Ascending aorta (tissue), 1 donor: ENCODE measurements around the genes MEIS1, CNRIP1 and APLF.

DNA sequence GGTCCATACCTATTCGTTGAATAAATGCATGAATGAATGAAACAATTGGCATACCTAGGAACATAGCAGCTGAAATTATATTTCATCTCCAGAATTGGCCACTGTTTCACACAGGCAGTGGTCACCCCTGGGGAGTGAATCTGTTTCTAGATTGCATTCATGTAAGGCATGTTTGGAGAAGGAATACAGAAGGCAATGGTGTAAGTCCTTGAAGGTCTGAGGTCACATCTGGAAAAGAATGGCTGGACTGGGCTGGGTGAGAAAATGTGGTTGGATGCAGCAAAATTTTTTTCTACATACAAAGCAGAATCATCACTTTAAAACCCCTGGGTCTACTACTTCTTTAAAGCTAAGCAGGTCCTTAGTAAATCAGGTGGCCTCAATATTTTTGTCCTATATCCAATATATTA, 393.5 kb upstream of the SPRED2 start:
- PRO-cap, result no peak

- PRO-cap, result bidirectional peak, plus-strand start at chr2:66435169, minus-strand start at chr2:66434807
Measured at GRCh38 chr2:66434891-66436133, at the start of gene MEIS1. MEIS1 (plus strand) TSS chr2:66435125.

DNA sequence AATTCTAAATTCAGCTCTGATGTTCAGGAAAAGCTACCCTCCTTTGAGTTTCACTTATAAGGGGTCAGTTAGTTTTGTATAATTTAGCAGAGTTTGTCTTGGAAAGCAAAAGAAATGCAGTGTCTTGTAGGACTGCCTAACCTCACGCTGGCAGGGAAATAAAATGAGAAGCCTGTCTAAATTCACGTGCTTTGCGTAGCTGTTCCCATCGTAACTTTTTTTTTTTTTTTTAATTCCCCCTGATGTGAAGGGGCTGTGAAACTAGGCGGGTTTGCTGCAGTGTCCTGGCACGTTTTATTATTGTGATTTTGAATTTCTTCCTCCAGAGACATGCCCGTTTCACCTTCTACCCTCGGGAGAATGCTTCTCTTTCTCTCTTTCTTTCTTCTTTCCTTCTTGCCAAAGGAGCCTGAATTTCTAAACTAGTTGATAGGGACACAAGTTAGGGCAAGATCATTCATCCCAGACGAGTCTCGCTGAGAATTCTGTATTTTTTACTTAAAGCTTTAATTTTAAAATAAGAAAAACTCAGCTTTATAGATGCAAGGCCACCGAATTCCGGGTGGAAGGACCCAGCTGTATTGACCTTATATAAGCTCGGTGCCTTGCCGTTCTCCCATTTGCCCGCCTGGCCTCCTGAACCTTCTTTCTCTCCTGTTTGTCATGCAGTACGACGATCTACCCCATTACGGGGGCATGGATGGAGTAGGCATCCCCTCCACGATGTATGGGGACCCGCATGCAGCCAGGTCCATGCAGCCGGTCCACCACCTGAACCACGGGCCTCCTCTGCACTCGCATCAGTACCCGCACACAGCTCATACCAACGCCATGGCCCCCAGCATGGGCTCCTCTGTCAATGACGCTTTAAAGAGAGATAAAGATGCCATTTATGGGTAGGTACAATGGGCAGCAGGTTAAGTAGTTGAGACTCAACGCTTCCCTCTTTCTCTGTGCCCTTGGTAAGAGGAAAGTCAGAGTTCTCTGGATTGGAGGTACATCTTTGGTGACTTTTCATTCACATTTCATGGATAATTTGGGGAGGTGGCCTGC, 2.5 kb downstream of the MEIS1 start:
- PRO-cap, result no peak

DNA sequence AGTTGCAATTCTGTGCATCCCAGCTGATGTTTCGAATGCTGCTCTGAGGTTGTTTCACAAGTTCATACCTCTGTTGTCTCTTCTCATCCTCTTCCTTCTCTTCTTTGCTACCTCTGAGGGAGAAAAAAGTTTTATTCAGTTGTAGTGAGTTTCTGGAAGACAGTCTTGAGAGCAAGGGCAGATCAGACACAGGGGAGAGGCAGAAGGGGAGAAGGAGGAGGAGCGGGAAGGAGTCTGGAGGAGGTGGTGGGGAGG, 6.7 kb downstream of the MEIS1 start:
- PRO-cap, result no peak

GRCh38 chr2:66447612-66448145, 12.8 kb downstream of the MEIS1 start:
- PRO-cap, result no peak

GRCh38 chr2:66561875-66562561, 127.1 kb downstream of the MEIS1 start:
- PRO-cap, result no peak

- PRO-cap, result unidirectional peak, minus-strand start at chr2:66577795
Measured at GRCh38 chr2:66577485-66578058, 142.6 kb downstream of the MEIS1 start.

DNA sequence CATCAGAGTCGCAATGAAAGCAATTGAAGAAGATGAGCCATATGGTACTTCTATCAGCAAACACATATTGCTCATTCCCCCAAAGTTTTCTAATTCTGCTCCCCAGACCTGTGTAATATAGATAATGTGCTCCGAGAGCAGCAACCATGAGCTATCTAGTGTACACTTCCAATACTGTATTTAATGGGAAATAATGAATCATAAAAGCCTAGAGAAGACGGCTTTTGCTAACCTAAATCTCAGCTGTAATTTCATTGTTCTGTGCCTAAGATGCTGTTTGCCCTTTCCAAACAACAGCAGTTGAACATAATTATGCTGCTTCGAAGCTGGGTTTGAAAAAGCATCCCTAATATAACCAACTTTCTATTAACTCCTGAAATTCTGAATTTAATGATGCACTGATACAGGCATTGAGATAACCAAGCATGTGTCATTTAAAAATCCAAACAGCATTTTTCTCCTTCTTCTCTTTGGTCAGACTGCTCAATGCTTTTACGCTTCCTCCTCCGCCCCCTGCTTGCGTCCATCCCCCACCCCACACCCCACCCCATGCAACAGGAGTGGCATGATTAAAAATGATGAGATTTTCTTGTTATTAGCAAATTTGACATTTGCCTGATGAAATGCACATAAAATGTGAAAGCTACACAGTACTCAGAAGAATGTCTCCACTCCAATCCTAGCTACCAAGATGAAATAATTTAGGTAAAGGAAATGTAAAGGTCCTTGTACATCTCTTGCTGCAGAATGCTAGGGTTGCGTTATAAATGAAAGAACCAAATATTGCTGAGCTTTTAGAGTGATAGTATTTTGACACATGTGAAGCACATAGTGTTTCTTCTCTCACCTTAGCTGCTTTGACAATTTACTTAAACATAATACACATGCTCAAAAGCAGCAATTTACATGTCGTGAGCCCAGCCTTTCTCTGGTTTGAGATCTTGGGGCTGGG, 263.6 kb downstream of the MEIS1 start:
- PRO-cap, result no peak

- PRO-cap, result no peak
Measured at GRCh38 chr2:67243277-67243666, 153.9 kb upstream of the ETAA1 start.

DNA sequence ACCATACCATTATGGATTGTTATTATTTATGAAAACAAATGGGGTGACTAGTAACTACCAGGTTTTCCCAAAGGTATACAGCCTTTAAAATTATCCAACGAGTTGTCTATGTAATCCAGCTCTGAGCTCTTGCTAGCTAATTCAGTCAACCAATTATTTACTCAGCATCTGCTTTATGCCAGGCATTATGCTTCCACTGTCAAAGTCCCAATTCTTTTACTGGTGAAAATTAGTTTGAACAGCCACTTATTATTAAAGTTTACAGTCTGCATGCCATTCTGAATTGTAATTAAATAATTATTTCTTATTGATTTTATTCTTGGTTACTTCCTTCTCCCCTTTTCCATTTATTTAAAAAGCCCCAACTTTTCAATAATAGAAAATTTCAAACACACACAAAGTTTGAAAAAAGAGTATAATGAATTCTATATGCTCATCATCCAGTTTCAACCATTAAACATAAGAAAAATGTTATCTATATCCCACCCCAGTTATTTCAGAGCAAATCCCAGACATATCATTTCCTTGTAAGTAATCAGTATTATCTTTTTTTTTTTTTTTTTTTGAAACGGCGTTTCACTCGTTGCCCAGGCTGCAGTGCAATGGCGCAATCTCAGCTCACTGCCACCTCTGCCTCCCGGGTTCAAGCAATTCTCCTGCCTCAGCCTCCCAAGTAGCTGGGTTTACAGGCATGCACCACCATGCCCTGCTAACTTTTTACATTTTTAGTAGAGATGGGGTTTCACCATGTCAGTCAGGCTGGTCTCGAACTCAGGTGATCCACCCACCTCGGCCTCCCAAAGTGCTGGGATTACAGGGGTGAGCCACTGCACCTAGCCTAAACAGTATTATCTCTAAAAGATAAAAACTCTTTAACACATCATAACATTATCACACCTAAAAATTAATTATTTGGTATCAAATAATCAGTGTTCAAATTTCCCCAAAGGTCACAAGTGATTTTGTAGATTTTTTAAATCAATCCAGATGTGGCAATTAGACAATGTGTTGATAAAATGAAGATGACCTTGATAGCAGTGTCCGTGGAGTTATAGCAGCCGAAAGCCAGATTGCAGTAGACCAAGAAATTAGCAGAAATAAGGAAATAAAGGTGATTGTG, 47.3 kb downstream of the PPP3R1 start:
- PRO-cap, result no peak

GRCh38 chr2:68290777-68291244, 28.9 kb downstream of the CNRIP1 start:
- PRO-cap, result no peak

GRCh38 chr2:68319302-68320024, at the start of gene CNRIP1:
CNRIP1 (minus strand) TSS chr2:68319949.
- PRO-cap, result unidirectional peak, minus-strand start at chr2:68319935; unidirectional peak, minus-strand start at chr2:68319970

DNA sequence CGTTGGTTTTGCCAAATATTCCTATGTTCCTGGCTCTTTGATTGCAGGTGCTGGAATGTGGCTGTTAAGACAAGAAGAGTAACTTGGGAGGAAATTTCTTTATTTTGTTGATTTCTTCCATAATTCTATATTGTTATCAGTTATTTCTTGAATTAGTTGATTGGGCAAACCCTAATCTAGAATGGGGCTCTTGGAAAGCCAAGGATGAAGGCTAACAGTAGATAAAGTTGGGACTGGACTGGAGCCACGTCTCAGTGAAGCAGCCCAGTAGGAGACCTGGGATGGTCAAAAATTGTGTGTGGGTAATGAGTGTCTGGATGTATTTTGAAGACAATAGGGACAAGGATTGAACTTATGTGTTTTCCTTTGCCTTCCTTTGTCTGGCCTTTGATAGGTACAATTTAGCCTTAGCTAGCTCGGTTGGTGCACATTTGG, 24.8 kb downstream of the PLEK start:
- PRO-cap, result no peak

- PRO-cap, result bidirectional peak, plus-strand start at chr2:68467532, minus-strand start at chr2:68467241
Measured at GRCh38 chr2:68467467-68468122, at the start of gene APLF. APLF (plus strand) TSS chr2:68467585.

GRCh38 chr2:68762548-68763076, 28.0 kb downstream of the ARHGAP25 start:
- PRO-cap, result no peak

GRCh38 chr2:68779537-68779969, 44.9 kb downstream of the ARHGAP25 start:
- PRO-cap, result no peak

DNA sequence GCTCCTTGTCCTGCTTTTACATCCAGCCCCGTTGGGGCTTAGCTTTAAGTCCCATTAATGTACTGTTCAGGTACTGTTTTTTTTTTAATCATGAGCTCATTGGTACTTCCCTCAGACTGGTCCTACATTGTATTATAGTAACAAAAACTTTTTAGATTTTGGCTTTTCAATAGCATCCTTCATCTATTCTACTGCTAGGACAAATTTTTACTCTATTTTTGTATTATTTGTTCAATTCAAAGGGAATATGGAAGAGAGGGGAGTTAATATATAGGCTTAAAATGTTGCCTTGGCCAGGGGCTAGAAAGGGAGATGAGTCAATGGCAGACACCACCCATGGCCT, 18.3 kb downstream of the GKN1 start:
- PRO-cap, result no peak

- PRO-cap, result no peak
Measured at GRCh38 chr2:69214094-69214384, 173.0 kb downstream of the GFPT1 start.

DNA sequence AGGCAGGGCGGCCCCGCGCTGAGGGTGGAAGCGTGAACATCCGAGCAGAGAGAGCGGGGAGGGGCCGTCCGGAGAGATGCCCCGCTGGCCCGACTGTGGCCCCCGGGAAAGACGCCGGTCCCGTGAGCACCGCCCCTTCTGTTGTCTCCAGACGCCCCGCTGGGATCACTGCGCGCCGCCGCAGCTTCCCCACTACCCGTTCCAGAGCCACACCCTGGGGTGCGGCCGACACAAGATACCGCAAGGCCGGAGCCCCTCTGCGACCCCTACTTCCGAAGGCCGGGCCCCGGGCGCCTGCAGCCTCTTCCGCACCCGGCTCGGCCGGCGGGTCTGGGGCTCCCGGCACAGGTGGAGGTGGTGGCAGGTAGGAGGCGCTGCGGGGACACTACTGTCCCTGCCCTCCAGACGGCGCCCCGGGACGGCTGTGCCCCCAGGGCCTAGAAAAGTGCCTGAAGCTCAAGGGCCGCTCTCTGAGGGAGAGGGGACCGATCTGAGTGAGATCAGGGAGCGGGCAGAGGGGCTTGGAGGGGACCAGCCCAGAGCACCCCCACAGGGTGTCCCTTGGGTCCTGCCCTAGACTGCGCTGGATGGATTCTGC, 80.2 kb downstream of the GFPT1 start:
- PRO-cap, result unidirectional peak, minus-strand start at position 323 of the sequence

GRCh38 chr2:69309476-69310167, 77.4 kb downstream of the GFPT1 start:
- PRO-cap, result unidirectional peak, minus-strand start at chr2:69309791